NCI-H460 (cell line): Measurements from ENCODE around the gene DOCK9.

DNA sequence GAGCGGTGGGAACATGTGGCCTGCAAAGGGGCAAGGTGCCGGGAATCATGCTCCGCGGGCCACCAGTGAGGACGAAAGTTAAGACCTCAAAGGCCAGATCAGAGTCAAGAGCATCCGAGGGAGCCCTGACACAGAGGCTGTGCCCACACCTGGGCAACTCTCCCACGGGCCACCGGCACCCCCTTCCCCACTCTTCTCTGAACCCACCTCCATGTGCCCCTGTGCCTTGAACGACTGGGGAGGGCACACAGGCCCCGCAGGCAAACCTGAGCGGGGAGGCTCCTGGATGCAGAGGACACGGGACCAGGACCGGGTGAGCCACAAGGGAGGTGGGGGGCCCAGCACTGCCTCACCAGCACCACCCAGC, 49.5 kb downstream of the STK24 start:
RAMPAGE:
- cytosol, long total RNA = no peak
- long total RNA = no peak
- nucleus, long total RNA = no peak

RAMPAGE:
- cytosol, long total RNA = no peak
- long total RNA = no peak
- nucleus, long total RNA = no peak
Observed at GRCh38 chr13:98592291-98592737, 15.4 kb upstream of the STK24 start.

RAMPAGE:
- cytosol, long total RNA = no peak
- long total RNA = no peak
- nucleus, long total RNA = no peak
Observed at GRCh38 chr13:98650212-98651140, 73.6 kb upstream of the STK24 start.

GRCh38 chr13:98658025-98658535, 81.2 kb upstream of the STK24 start:
RAMPAGE:
- cytosol, long total RNA = no peak
- long total RNA = no peak
- nucleus, long total RNA = no peak

DNA sequence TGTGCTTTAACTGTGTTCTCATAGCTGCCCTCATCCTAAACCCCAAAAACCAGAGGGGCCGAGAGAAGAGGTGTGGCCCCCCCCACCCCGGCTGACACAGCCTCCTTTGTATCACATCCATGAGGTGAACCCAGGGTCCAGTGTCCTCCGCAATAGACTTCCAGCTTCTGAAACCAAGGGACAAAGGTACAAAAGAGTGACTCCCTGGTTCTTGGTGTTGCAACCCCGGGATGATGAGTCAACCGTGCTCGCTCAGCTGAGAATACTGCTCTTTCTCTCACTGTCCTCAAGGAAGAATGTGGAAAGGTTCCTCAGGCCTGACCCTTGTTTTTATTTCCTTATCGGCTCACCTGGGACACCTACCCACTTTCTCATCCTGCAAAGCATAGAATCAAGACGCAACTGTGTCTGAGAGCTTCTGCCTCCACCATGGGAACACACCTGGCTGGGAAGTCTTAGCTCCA, 5.5 kb downstream of the SLC15A1 start:
RAMPAGE:
- cytosol, long total RNA = no peak
- long total RNA = no peak
- nucleus, long total RNA = no peak

DNA sequence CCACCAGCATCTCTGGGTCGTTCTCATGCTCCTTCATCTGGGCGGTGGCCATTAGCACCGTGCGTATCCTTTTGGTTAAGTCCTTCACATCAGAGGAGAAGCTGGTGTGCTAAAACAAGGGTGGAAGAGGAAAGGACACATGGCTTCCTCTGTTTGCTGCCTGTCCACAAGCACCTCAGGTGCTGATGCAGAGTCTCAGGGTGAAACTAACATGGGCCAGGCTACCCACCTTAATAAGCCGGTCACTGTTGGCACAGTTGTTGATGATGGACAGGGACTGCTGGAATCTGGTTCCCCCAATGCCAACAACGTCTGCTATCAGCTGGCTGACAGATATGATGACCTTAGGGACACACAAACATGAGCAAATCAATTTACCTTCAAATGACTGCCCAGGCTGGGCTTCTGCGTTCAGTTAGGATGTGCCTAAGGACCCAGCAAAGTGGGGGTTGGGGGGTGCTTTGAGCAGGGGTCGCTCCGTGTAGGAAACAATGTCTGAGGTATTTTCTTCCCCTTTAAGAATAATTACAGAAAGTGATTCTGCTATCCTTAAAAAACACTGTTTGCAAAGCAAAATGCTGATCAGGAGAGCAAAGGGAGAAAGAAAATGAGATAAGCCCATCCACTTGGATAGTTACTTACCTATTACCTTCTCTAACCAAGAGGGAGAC, 77.1 kb upstream of the SLC15A1 start:
RAMPAGE:
- cytosol, long total RNA = no peak
- long total RNA = no peak
- nucleus, long total RNA = no peak

DNA sequence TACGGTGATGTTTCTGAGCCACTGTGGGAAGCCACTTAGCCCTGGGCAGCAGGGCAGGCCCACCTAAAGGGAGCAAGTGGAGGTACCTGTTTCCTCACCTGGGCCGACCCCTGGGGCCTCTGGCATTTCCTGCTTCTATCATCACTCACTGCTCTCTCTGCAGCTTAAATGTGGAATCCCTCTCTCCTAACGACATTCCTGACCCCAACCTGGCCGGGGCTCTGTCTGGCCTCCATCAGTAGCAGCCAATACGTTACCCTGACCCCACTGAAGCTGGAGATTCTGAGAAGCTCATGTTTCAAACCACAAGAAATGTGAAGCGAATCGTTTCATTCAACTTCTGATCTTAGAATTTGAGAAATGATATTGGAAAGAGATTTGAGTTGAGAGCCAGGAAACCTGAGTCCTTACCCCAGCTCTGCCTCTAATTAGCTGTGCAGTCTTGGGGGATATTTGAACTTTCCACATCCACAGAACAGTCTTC, 39.9 kb downstream of the DOCK9 start:
RAMPAGE:
- cytosol, long total RNA = no peak
- long total RNA = no peak
- nucleus, long total RNA = no peak

GRCh38 chr13:98977639-98978718, at the start of gene DOCK9:
Gene DOCK9, minus strand, starts transcription at chr13:98978064.
RAMPAGE:
- cytosol, long total RNA = no peak
- long total RNA = no peak
- nucleus, long total RNA = no peak

RAMPAGE:
- cytosol, long total RNA = no peak
- long total RNA = no peak
- nucleus, long total RNA = no peak
Observed at GRCh38 chr13:99073172-99073824, 95.4 kb upstream of the DOCK9 start.

DNA sequence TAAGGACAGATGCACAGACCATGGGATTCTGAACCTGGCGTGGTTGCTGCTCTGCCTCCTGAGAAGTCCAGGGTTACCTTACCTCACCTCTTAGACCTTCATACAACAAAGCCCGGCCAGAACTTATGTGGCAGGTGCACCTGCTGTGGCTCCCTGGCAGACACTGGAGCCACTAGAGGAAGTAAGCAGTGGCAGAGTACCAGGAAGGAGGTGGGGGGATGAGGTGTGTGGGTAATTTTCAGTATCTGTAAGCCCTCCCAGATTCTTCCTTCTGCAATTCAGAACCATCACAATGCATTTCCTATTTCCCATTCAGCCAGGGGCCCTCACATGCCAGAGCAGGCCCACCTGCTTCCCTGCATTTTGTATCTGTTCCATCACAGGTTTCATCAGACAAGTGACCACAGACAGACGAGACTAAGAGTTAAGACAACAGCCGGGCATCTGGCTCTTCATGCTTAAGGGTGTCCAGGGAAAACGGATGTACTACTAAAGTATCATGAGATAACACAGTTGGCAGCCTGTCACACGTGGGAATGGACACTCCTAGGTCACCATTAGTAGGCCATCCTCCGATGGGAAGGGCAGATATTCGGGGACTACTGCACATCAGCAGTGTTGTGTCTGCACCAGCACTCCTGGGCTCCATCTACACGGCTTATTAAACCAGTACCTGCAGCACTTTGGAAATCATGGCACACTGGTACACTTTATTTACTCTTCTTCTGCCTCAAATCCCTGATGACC, 106.3 kb upstream of the DOCK9 start:
RAMPAGE:
- cytosol, long total RNA = no peak
- long total RNA = no peak
- nucleus, long total RNA = no peak

DNA sequence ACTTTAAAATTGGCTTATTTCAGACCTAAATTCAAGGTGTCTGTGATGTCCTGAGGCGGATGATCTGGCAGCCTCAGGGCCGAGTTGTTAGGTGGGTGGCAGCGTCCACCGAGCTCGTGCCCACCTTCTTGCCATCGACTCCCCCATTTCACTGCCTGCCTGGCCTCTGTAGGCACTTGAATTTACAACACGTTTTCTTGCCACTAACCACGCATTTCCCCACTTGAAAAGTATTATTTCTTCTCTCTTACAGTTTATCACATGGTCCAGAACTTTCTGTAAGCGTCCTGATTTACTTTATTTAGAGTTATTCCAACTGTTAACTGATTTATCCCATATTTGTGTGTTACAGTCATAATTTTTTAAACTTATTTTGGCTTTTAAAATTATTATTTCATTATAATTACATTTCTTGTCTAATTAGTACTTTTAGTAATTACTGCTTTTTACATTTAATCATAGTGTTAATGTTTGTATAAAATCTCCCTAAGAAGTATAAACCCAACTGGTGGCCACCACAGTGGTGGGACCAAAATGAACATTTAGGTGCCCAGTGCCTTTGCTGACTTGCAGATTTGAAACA, 17.2 kb downstream of the UBAC2 start:
RAMPAGE:
- cytosol, long total RNA = no peak
- long total RNA = no peak
- nucleus, long total RNA = no peak

GRCh38 chr13:99227686-99228511, 27.2 kb downstream of the UBAC2 start:
RAMPAGE:
- cytosol, long total RNA = no peak
- long total RNA = no peak
- nucleus, long total RNA = no peak

DNA sequence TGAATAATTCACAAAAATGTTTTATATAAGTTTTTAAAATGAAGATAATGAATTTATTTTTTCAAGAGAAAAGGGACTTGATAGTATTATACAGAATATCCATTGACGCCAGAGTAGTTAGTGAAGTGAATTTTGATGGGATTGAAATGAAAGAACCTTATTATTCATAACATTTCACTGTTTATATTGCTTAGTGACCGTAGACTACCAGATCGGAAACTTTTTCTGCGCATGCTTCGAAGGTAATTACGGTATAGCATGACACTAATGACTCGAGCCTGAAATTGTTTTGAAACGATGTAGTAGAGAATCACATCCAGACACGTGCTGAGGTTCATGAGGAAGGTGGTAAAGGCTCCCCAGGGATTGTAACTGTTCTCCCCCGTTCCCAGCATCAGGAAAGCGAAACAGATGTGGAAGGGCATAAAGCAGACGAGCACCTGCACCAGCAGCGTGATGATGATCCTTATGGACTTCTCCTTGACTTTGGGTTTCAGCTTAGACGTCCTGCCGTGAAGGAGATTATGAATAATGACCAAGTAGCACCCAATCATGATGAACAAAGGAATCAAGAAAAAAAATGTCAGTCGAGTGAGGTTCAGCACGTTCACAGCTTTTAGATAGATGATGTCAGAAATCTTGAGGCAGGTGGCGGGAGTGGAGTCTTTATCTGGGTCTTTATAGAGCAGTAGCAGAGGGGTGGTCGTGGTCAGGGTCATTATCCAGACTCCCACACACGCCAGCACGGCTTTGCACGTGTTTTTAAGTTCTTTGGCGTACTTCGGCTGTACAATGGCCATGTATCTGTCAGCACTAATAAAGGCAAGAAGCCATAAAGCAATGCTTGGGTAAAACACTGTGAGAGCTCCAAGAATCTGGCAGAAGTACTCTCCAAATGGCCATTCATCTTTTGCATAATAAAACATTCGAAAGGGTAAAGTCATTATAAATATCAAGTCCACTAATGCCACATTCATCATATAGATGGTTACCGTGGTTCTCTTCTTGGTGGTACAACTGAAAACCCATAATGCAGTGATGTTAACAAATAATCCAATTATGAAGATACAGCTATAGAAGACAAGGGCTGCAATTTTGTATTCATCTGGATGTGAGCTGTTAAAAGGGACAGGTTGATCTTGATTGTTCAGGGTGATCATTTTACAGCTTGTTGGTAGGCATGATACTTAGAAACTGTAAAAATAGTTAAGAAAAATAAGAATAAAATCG, 3.1 kb downstream of the GPR18 start:
RAMPAGE:
- cytosol, long total RNA = no peak
- long total RNA = no peak
- nucleus, long total RNA = no peak

RAMPAGE:
- cytosol, long total RNA = no peak
- long total RNA = no peak
- nucleus, long total RNA = no peak
Observed at GRCh38 chr13:99257239-99257531, 994 bp downstream of the GPR18 start.

GRCh38 chr13:99295674-99296239, 11.4 kb downstream of the GPR183 start:
RAMPAGE:
- cytosol, long total RNA = no peak
- long total RNA = no peak
- nucleus, long total RNA = no peak

GRCh38 chr13:99322194-99323286, 15.3 kb upstream of the GPR183 start:
RAMPAGE:
- cytosol, long total RNA = no peak
- long total RNA = no peak
- nucleus, long total RNA = no peak

RAMPAGE:
- cytosol, long total RNA = no peak
- long total RNA = no peak
- nucleus, long total RNA = no peak
Observed at GRCh38 chr13:99361115-99361539, 53.9 kb upstream of the GPR183 start.

DNA sequence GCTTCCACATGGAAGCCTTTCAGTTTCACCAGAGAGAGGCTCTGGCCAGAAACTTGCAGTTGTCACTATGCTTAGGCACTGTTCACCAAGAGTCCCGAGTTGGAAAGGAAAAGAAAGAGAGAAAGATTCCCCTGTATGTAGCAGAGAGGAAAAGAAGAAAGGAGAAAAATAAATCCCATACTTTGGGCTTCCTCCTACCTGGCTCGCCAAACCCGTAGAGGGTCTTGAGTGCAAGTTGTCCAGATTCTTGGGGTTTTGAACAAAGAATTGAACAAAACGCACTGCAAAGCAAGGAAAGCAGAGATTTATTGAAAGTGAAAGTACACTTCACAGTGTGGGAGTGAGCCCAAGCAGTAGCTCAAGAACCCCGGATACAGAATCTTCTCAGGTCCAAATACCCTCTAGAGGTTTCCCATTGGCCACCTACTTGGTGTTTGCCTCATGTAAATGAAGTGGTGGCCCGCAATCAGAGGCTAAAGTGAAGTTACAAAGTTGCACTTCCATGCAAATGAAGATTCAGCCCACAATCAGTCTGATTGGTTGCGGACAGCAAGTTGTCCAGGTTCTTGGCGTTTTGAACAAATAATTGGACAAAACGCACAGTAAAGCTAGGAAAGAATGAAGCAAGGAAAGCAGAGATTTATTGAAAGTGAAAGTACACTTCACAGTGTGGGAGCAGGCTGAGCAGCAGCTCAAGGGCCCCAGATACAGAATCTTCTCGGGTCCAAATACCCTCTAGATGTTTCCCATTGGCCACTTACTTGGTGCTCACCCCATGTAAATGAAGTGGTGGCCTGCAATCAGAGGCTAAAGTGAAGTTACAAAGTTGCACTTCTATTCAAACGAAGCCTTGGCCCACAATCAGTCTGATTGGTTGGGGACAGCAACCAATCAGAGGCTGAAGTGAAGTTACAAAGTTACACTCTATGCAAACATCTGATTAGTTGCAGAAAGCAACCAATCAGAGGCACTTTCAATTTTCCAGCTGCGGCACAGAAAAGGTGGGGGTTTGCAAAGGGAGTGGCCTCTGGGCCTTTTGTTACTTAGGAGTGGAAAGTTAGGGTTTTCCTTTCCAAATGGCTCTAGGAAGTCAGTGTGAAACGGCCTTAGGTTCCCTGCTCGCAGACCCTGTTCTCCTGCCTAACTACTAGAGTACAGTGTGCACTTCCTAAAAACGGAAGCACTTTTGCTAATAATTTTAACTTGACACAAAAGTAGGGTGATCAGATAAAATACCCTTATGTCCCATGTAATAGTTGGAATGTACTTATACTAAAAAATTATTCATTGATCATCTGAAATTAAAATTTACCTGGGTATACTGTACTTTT, 4.9 kb upstream of the TM9SF2 start:
RAMPAGE:
- cytosol, long total RNA = no peak
- long total RNA = start-site peak on the minus strand centred at position 847 of the sequence, 83 bp wide, 5 and 11 reads in 2 replicates
- nucleus, long total RNA = start-site peak on the minus strand centred at position 791 of the sequence, 177 bp wide, 17 and 10 reads in 2 replicates

RAMPAGE:
- cytosol, long total RNA = no peak
- long total RNA = no peak
- nucleus, long total RNA = no peak
Observed at GRCh38 chr13:99498198-99499166, 2.8 kb upstream of the TM9SF2 start.

DNA sequence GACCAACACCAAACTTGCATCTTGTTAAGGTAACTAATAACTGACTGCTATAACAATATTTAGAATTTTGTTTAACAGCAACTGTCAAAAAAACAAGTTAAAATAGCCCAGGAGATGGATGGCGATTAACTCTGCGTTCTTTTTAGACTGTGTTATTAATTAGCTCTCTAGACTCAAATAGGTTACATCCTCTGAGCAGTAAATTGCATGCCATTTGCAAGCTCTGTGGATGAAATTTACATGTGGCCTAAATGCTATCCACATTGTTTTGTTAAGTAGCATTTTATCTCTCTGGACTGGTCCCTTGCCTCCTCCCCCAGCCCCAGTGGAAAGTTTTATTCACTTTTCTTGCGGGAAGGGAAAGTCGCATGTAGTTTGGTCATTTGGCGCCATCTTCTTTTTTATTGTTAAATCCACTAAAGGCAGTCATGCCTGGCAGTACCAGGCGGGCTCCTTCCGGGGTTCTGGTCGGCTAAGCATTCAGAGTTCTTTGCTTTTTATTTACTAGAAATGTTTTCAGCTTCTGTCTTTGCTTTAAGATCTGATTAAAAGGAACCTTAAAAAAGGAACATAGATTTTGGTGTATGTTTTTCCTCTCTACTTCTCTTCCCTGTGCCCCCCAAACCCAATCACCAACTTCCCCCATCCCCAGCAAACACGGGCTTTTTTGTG, 83.4 kb downstream of the CLYBL start:
RAMPAGE:
- cytosol, long total RNA = no peak
- long total RNA = no peak
- nucleus, long total RNA = no peak